Cardiac atrium fibroblast (primary cell): ENCODE results near the gene ANKRD13B.

DNA sequence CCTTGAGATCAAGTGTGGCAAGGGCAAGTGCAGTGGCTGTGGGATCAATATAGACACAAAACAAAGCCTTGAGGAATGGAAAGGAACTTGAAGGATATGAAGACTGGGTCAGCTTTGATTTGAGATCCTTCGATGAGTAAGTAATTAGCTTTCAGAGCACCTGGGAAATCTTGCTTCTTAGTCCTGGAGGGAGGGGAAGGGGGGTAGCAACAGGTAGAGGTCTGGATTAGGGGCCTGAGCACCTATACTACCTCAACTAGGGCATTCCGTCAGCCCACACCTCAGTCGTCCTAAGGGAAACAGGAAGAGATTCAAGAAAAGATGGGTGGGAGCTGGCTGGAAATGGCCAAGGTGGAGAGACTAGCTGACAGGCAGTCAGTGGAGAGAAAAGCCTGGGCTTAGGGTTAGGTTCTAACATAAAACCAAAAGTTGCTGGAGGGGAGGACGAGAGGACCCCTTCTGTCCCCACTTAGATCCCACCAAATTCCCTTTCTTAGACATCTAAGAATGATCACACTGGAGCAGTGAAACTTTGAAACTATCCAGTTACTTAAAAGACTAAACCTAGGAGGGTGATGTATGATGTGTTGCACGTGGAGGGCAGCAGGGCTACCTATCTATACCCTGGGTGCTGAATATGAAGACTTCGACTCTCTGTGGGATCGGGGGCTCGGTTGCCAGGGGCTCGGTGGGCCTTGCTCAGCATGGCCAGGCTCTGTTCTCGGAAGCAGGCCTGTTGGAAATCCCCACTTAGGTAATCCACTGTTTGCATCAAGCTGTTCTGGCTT is 14.0 kb downstream of the TRAF4 start:
- RAMPAGE, long total RNA, result no peak

- RAMPAGE, long total RNA, result no peak
Observed at GRCh38 chr17:28895974-28896563, 1.5 kb downstream of the FLOT2 start.

DNA sequence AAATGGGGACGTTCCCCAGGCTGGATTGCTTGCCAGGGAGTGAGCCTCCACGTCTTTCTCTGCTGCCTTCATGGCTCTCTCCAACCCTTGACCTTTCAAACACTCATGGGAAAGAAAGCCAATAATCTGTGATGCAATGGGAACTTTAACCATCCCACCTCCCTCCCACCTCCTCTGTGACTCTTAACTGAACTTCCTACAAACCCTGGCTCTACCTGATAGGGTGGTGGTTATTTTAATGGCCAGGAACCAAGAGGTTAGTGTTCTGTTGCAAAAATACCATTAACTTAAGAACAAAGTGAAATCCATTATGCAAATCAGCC is 2.8 kb downstream of the PIPOX start:
- RAMPAGE, long total RNA, result no peak

- RAMPAGE, long total RNA, result no peak
Observed at GRCh38 chr17:29092679-29093127, 49.8 kb downstream of the PIPOX start.

DNA sequence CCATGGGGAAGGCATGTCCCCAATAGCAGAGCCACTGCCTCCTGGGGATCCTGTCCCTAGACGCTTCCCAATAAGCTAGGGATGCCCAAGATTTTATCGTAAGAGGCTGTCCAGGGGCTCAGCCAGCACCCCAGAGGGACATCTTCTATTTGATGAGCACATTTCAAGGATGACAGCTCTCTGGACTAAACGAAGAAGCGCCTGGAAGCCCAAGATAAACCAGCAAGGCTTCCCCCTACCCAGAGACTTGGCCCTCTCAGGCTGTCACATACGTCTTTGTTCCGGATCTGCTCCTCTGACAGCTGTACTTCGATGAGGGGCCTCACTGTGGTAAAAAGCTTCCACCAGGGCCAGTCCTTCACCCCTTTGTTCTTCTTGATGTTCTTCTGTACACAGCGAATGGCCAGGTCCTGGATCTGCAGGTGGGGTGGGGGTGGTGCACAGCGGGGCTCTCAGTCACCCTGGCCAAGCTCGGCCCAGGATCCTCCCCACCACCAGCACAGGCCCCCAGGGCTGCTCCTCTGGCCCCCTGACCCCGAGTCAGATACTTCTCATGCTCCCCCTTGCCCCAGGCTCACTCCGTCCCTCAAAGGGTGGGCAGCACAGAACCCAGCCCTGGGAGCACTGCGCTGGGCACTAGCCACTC is 55.7 kb downstream of the PIPOX start:
- RAMPAGE, long total RNA, result no peak

- RAMPAGE, long total RNA, result no peak
Observed at GRCh38 chr17:29132963-29133927, 47.0 kb downstream of the MYO18A start.

DNA sequence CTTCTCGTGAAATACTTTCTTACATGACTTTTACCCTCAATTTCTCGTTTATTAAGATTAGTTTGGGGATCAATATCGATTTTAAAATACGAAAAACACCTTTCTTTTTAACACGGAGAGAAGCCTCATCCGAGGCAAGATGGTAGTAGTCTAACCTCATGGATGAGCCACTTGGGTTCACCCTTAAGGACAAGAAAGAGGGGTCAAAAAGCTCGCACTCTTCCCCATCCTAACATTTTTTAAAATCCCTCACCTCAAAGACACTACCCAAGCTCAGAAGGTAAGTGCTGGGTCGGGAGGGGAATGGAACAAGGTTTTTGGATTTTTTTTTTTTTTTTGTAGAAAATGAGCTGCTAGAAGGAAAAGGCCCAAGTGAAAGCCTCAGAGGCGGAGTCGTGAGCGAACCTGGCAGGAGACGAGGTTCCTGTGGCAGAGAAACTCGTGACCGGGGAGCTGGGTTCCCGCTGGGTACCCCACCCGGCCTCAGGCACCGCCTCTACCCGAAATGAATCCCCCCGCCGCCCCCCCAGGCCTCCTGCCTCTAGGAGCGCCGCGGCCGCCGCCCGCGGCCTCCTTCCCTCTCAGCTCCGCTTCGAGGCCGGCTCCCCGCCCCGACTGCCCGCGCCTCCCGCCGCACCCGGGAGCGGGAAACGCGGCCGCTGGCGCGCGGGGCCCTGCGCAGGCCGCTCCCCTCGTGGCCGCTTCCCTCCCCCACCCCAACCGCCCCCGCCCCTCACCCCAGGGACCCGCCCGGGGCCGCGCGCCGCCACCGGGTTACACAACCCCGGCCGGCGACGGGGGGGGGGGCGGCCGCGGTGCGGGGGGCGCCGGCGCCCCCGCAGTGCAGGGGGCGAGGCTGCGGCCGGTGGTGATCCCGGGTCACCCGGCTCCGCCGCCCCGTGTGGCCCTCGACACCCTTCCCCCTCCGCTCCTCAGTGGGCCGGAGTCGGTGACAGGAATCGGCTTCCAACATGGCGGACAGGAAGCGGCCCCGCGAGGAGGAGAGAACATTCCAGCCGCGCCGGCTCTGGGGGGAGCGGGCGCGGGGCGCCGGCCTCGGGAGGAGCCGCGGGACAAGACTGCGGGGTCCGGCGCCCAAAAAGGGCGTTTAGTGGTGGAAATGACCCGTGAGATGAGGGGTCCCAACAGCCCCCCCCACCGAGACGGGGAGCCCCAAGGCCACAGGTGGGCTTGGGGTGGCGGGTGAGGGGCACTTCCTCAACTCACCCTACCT is 1.4 kb downstream of the NUFIP2 start:
- RAMPAGE, long total RNA, result no peak

DNA sequence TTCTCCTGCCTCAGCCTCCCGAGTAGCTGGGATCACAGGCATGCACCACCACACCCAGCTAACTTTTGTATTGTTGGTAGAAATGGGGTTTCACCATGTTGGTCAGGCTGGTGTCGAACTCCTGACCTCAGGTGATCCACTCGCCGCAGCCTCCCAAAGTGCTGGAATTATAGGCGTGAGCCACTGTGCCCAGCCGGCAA is 38.5 kb upstream of the NUFIP2 start:
- RAMPAGE, long total RNA, result no peak

DNA sequence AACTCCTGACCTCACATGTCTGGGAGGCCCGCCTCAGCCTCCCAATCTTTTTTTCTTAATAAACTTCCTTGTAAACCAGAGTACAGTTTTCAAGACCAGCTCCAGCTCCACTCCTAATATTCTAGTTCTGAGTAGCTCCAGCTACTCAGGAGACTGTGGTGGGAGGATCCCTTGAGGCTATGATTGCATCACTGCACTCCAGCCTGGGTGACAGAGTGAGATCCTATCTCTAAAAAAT is 42.5 kb upstream of the TAOK1 start:
- RAMPAGE, long total RNA, result no peak

GRCh38 chr17:29434034-29434657 is 44.0 kb downstream of the TAOK1 start:
- RAMPAGE, long total RNA, result no peak

DNA sequence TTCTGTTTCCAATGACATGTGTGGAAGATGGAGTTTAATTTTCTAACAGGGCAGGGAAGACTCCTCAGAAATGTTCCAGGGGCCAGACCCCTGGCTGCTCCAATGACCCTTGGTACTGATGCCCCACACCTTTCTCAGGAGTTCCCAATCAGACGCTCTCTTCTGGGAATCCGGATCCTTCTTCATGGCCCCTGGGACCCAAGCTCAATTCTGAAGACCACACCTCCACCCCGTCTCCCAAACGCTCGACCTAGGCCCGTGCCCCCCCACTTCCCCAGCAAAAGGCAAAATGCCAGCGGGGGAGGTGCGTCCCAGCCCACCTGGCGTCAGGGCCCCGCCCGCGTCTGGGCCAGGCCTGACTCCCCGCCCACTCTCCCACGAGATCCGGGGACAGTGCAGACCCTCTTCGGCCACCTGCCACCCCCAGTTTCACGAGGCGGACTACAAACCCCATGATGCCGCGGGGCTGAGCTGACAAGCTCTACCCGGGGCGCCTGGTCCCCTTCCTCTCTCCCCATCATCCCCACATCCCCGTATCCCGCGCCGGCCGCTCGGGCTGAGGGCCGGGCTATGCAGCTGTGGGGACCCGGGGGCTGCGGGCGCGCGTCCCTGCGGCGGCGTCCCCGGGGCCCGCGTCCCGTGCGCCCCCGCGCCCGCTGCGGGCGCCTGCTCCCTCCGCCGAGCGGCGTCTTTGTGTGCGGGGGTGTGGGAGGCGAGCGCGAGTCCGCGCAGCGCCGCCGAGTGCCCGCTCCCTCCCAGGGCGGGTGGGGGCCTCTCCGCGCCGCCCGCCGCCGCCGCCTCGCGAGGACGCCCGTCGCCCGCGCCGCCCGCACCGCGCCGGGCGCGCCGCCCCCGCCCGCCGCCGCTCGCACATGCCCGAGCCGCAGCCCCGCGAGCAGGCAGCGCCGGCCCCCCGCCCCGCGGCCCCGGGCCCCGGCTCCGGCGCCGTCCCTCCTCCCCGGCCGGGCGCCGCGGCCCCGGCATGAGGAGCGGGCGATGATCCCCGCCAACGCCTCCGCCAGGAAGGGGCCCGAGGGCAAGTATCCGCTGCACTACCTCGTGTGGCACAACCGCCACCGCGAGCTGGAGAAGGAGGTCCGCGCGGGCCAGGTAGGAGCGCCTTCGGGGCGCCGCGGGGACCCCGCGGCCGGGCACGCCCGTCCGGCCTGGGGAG is at the start of gene ANKRD13B:
ANKRD13B (plus strand) TSS at position 507 of the 1,174 bp plus-strand sequence.
- RAMPAGE, long total RNA, result no peak

GRCh38 chr17:29619232-29619740 is 3.4 kb downstream of the CORO6 start:
- RAMPAGE, long total RNA, result no peak

- RAMPAGE, long total RNA, result no peak
Observed at GRCh38 chr17:29629849-29630807, 7.4 kb upstream of the CORO6 start.

DNA sequence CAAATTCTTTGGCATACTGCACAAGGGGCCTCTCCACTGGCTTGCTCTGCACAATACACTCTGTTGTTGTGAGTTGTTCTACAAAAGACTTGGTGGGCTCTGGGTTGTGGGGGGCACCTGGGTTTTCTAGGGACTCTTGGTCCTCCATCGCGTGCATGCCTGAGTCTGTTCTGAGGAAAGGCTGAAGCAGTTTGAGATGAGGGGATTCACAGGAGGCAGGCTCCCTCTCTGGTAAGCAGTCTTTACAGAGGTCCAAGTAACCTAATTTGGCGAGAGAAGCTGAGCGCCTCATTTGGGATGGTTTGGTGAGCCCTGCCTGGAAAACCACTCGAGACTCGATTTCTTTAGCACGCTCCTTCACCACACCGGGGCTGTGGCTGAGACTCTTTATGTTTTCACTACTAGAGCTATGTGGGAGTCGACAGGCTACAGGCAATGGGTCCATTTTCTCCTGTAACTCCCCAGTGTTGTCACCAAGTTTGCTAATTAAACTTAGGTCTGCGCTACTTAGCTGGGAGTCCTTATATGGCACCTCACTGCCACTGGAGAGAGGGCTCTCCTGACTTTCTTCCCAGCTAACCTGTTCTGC is 8.4 kb upstream of the CORO6 start:
- RAMPAGE, long total RNA, result no peak

DNA sequence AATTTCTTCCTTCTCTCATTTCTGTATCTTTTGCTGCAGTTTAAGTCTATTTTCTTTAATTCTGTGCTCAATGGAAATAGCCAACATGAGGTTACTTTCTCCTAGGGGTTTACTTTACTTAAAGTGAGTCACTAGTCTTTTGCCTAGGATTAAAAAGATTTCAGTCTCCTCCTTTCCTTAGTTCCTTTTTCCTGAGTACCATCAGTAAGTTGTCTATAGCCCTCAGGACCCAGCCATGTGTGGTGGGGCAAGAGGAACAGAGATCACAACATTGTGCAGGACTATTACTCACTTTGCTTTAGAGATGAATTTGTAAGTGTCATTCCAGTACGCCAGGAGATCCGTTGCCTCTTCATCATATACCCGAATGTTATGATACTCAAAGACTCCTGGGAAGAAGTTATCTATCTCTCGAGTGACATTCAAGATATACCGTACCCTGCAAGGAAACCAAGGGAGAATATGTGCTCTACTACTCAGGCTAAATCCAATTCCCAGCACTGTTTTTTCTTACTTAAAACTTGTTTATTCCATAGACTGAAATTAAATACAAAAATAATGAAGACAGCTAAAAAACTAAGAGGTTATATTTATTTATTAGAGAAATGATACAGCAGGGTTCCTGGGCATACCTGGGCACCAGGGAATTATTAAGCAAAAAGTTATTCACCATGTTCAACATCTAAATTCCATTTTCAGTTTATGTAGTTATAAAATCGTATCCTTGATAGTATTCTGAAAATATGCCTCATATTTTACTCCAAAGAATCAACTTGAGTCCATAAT is 27.8 kb upstream of the CORO6 start:
- RAMPAGE, long total RNA, result no peak

- RAMPAGE, long total RNA, result no peak
Observed at GRCh38 chr17:29758339-29759178, 135.8 kb upstream of the CORO6 start.

GRCh38 chr17:29875318-29875865 is 54.6 kb downstream of the SSH2 start:
- RAMPAGE, long total RNA, result no peak

DNA sequence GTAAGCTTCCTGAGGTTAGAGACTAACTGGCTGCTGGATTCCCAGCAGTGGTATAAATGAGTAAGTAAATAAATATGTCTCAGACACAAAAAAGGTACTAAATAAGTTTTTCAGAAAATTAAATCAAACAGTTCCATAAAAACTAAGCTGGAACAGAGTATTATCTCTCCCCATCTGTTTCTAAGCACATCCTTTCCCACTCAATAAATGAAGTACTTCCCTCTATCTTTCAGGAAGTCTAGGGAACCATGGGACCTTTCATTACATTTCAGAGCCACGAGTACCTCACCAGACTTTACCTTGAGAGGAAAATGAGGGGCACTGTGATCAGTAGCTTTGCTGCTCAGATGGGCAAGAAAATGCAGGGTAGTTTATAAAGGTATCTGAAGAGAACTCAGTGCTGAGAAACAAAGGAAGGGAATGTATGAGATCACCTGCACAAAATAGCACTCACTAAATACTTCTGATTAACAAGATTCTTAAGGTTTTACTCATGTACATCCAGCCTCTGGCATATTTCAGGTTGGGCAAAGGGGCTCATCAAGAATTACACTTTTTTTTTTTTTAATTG is 10.8 kb downstream of the SSH2 start:
- RAMPAGE, long total RNA, result no peak

- RAMPAGE, long total RNA, result no peak
Observed at GRCh38 chr17:30120439-30121106, 4.0 kb downstream of the NSRP1 start.

GRCh38 chr17:30233652-30234086 is 1.8 kb downstream of the SLC6A4 start:
- RAMPAGE, long total RNA, result no peak